Colonic mucosa (tissue), 1 donor: ENCODE measurements around a stretch of chr9.

DNA sequence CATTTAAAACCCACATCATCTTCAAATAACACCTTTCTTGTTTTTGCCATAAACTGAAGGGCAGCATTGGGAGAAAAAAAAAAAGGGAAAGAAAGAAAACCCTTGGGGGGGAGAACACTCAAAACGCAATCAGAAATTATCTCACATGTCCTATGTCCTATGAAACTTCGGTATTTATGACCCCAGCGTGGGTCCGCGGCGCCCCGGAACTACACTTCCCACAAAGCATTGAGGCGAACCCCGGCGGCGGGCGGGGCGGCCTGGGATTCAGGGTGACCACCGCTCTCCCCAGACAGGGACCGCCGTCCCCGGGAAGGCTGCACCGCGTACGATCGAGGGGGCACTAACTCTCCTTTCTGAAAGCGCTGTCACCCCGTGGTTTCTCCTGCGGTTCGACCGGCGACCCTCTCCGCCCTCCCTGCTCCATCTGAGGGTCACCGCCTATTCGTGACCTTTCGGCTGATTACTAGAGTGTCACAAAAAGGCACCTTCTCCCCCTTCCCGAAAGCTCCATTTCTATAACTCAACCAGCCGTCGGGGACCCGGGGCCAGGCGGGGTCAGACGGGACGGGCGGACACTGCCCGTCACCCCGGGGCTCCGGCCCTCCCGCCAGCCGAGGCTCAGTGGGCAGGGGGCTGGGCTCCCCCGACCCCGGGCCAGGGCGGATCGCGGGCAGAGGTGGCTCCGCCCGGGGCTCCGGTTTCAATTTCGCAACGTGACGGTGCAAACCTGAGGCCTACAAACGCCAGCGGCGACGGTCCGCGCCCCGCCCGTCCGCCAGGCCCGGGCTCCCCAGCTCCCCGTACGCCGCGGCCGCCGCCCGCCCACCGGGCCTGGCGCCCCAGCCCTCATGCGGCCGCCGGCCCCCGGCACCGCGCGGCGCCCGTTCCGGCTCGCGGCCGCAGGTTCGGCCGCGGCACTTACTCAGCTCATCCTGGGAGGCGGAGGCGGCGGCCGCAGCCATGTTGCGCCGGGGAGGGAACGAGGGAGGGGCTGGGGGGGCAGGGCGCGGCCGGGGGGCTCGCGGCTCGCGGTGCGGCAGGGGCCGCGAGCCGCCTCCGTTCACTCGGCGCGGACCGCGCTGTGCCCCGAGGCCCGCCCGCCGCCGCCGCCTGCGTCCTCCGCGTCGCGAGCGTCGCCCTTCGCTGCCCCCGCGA is 1.2 kb downstream of the ECPAS start:
- PRO-cap = unidirectional peak, plus-strand start at position 243 of the sequence; unidirectional peak, plus-strand start at position 561 of the sequence; bidirectional peak, plus-strand start at position 742 of the sequence, minus-strand start at position 711 of the sequence; bidirectional peak, plus-strand start at position 1,005 of the sequence, minus-strand start at position 937 of the sequence

DNA sequence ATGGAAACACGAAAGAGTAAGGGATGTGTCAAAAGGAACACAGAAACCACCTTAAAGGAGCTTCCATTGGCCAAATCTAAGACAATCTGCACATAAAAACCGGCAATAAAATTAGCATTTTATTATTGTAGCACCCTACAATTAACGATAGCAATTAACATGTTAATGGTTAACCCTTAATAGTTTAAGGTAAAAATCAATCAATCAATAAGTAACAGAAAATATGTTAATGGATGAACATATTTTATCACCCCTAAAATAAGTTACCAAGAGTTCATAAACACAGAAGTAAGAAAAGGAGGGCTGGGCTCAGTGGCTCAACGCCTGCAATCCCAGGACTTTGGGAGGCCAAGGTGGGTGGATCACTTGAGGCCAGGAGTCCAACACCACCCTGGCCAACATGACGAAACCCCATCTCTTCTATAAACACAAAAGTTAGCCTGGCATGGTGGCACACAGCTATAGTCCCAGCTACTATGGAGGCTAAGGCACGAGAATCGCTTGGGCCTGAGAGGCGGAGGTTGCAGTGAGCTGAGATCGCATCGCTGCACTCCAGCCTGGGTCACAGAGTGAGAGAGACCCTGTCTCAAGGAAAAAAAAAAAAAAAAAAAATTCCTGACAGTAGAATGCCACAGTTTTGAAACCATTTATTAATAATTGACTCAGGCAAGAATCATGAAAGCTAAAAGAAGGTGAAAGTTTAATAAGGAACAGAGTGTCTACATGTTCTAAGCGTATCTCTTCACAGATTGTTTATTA is 5.5 kb upstream of the PTGR1 start:
- PRO-cap = no peak

DNA sequence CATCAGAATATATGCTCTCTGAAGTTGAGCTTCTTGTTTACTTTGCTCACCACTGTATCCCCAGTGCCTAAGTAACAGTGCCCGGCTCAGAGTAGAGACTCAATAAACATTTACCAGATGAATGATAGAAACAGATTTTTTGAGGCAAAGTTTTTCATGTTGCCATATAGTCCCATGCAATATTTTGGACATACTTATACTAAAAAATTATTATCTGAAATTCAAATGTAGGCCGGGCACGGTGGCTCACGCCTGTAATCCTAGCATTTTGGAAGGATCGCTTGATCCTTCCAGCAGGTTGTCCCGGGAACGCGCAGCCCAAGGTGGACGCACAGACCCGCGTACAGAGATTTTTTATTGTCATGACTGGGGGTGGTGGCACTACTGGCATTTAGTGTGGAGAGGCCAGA is 794 bp upstream of the DNAJC25 start:
- PRO-cap = no peak

GRCh38 chr9:111642619-111643288 is 11.6 kb downstream of the DNAJC25 start:
- PRO-cap = no peak

DNA sequence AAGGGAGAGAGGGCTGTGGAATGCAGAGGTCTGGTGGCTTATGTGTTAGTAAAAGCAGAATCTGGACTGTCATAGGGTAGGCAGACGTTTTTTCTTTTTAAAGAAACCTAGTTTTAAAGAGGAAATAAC is 1.2 kb downstream of the GNG10 start:
- PRO-cap = no peak

DNA sequence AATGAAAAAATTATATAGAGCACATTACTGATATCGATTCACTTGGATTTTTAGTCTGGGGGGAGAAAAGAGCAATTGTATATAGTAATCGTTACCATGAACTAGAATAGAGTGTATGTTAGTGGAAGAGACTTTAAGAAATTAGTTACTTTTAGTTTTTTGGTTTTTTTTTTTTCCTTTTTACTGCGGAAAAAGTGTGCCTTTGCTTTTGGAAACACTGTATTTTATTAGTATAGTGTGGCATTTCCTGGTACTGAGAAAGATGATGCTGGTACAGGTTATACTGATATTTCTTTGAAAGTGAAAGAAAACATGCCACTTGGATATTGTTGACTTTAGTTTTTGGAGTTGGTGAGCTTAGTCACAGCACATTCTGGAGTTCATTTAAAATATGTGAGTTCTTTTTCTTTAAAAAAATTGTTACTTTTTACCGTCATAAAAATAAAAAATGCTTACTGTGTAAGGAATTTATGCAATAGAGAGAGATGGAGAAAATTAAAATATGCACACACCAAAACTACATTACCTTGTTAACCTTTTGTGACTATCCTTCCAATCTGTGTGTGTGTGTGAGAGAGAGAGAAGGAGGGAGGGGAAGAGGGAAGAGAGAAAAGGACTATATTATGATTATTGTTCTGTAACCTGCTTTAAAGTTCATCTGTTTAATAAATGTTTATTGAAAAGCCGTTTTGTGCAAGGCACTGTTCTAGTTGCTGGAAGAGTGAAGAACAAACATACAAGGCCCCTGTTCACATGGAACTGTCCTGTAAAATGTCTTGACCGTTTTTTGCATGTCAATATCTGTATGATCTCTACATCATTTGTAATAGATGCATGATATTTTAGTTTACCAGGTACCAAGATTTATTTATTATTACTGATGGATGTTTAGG is 1.9 kb downstream of the UGCG start:
- PRO-cap = bidirectional peak, plus-strand start at position 338 of the sequence, minus-strand start at position 261 of the sequence

DNA sequence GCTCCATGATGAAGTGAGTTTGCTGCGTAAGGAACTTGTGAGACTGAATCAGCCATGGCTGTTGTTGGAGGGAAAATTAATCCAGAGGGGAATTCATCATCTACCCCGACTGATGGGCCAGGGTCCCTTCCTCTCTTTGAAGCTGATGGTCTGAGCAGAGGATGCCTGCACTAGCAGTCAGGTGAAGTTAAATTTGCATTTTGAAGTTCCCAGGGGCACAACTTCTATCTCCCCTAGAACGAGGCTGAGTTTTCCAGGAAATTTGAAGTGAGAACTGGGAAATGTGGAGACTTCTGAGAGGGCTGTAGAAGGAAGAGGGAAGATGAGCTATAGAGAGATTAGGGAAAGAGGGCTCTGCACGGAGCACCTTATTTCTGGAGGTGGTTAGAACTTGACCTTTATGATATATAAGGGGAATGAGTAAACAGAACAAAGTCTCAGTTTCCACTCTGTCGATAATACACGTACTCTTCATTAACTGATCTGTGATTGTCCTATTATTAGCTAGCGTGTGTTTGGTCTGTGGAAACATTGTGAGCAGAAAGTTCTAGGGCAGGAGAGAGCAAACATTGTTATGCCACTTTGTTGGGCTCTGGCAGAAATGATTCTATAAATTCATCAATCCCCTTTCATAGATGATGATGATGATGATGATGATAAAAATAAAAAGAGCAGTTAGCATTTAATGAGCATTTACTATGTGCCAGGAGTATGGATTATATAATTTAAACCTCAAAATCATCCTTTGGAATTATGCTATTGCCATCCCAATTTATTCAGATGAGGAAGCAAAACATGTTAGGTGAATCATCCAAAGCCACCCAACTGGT is 118.5 kb downstream of the UGCG start:
- PRO-cap = no peak

GRCh38 chr9:112040656-112041550 is 134.2 kb downstream of the SUSD1 start:
- PRO-cap = no peak

- PRO-cap = no peak
These were observed 47.4 kb upstream of the SUSD1 start for GRCh38 chr9:112222408-112222995.

DNA sequence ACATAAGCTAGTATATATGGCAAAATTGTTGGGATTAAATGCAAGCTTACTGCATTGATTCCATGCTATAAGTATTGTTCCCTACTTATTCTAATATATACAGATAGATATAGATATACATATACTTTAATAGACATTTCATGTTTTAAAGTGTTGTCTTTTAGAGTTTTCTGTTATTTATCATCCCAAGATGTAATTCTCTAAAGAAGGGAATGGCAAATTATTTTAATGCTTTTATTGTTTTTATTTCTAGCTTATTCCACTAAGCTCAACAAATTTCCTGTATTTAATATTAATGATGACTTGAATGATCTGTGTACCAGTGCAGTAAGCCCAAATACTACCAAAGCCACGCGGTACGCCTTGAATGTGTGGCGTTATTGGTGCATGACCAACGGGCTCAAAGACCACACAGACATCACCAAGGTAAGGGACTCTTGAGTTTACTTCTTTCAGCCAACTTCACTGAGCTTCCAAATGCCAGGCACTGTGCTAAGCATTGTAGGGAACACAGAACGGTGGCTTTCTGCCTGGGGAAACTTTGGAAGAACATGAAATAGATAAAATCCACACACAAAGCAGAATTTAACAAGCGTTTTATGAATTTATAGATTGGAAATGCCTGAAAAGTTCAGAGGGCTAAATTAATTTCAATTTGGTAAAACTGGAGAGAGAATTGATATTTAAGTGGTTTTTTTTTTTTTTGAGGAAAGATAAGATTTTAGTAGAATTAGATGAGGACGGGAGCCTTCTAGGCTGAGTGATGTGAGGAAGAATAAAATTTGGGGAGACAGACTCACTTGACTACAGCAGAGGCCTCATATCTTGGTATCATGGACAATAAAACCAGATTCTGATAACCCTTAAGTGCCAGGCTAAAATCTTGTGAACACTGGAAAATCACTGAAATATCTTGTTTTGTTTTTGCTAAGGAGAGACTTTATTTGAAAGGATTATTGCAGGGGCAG is 72.2 kb downstream of the INIP start:
- PRO-cap = no peak

GRCh38 chr9:112771795-112772726 is 21.5 kb downstream of the SNX30 start:
- PRO-cap = no peak

GRCh38 chr9:113187771-113188821 is 33.0 kb downstream of the FKBP15 start:
- PRO-cap = bidirectional peak, plus-strand start at chr9:113188196, minus-strand start at chr9:113188047

- PRO-cap = unidirectional peak, plus-strand start at chr9:113220698; unidirectional peak, plus-strand start at chr9:113220719
These were observed 719 bp downstream of the FKBP15 start for GRCh38 chr9:113220247-113220869.

DNA sequence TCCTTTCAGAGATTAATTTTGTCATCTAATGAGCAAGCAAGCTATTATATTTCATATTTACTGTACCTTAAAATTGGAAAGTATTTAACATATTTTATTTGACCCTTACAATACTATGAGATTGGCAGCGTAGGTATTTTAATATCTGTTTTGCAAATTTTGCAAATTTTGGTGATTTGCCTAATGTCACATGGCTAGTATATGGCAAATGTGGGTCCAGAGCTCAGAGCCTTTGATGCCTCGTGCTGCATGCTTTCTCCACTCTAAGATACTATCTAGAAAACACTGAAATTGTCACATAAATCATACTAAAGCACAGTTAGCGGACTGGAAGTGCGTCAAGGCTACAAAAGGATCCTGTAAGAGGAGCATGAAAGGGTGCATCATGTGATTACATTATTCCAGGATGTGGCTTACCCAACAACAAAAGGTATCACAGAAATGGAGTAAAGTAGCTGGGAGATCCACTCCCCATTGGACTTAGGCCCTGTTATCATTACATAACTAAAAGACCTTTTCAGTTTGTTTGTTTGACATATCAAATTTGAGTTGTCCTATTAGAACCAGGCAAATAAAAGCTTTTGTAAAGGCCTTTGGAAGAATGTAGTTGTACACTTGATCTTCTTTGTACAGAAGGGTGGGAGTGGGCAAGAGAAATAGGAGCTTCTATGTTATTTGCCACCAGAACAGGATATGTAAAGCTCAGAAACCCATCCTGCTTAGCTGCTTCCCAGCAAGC is 6.8 kb downstream of the SLC31A1 start:
- PRO-cap = no peak

- PRO-cap = no peak
These were observed 1.3 kb downstream of the ALAD start for GRCh38 chr9:113399631-113400287.

DNA sequence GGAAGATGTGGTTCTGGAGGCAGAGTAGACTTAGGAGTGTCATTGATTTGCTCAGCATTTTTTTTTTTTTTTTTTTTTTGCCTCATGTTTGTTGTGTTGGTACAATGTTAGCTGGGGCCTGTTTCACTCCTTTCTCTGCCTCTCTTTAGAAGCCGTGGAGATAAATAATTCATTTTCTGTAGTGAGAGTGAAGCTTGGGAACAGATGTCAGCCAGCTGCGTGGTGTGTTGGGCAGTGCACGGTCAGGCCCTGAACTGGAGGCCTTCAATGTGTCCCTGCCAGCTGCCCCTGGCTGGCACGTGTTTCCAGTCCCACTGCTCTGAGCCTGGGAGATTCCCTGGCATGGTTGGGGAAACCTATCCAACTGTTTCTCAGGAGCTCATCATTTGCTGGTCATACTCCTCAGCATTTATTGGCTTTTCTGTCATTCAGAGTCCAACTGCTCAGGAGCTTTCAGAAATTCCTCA is 5.5 kb downstream of the RGS3 start:
- PRO-cap = no peak

GRCh38 chr9:113488166-113489013 is 24.9 kb downstream of the RGS3 start:
- PRO-cap = unidirectional peak, plus-strand start at chr9:113488708

- PRO-cap = unidirectional peak, plus-strand start at chr9:113542154
These were observed 78.5 kb downstream of the RGS3 start for GRCh38 chr9:113542059-113542465.

- PRO-cap = no peak
These were observed 95.6 kb downstream of the RGS3 start for GRCh38 chr9:113558953-113559700.

DNA sequence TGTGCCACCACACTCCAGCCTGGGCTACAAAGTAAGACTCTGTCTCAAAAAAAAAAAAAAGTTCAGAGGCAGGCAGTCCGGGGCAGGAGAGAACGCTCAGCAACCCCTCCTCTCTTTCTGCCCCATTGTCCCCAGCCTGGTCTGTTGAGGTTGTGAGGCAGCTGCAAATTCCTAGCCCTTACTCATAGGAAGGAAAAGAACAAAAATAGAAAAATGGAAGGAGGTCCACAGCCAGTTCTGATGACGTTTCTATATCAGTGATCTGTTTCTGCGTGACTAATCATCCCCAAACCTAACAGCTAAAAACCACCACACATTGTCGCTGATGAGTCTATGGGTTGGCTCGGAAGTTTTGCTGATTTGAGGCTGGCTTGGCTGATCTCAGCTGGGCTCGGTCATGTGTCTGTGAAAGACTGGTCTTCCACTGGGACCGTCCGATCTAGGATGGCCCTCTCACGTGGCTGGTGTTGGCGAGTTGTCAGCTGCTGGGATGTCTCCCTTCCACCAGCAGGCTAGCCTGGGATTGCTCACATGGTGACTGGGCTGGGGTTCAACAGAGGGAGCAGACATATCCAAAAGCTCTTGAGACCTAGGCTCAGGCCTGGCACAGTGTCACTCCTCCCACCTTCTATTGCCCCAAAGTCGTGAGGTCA is 200.6 kb upstream of the ZNF618 start:
- PRO-cap = no peak